Urinary bladder (tissue), 3 donors: ENCODE measurements around the gene CLUL1.

GRCh38 chr18:111208-111367 lies 47.3 kb upstream of the USP14 start:
- PRO-cap, result no peak
- RAMPAGE, long total RNA, result no peak

GRCh38 chr18:213294-214497 lies 54.2 kb downstream of the THOC1 start:
- PRO-cap, result no peak
- RAMPAGE, long total RNA, result no peak

GRCh38 chr18:217425-217910 lies 50.4 kb downstream of the THOC1 start:
- PRO-cap, result no peak
- RAMPAGE, long total RNA, result no peak

DNA sequence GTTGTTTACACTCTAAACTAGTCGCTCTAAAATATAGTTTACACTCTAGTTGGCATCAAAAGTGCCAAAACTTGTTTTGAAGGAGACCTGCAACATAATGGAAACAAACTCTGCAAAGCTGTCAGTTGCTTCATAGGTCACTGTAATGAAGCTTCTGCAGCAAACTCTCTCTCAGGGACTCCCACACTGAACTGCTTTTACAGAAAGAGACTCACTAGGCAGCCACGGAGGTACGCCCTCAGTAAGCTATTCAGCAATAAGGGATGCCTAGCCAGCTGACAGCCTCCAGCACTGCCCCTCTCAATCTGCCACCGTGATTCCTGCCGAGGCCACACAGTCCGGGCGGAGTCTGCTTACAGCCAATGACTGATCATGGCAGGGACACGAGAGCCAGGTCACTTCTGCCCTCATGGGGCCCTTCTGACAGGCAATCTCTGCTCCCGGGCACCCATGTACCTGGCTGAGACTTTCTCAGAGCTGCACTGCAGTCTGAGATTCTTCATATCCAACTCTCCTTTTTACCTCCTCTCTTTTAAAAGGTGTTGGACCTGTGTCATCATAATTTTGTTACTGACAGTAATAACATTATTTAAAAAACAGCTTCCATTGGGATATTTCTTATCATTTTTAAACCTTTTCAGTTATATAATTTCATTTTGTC lies 51.0 kb downstream of the COLEC12 start:
- PRO-cap, result no peak
- RAMPAGE, long total RNA, result no peak

DNA sequence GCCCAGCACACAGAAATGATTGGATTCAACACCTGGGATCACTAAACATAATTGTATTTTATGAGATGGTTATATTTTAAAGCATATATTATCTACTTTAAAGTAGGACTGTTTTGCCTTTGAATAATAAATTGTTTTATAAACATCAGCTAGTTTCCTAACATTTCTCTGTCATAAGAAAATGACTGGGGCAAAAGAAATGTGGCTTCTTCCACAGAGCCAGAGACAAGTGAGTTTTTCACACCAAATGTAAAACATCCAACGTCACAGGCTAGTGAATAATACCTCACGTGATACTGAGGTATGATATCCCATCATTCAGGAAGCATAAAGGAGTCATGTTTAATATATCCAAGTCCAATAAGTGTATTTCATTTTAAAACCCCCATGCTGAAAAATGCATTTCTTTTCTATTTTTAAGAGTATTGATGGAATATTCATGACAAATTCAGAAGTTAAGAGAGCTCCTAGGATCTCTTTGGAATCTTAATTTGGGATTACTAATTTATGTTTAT lies 5.9 kb downstream of the COLEC12 start:
- PRO-cap, result unidirectional peak, minus-strand start at position 231 of the sequence
- RAMPAGE, long total RNA, result no peak

- PRO-cap, result no peak
- RAMPAGE, long total RNA, result no peak
Measured at GRCh38 chr18:596667-597565, at the start of gene CLUL1. CLUL1 (plus strand) TSS chr18:596988.

DNA sequence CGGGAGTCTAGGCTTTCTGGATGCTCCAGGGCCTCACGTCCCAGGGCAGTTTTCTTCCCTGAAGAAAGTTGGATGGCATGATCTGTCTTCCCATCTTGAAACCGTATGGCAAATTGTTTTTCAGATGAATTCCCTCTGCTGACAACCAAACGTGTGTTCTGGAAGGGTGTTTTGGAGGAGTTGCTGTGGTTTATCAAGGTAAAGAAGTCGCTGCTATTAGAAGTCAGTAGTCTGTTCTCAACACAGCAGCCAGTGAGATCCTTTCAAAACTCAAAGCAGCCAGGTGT lies 2.0 kb downstream of the TYMS start:
- PRO-cap, result no peak
- RAMPAGE, long total RNA, result no peak

GRCh38 chr18:666044-666326 lies 8.5 kb downstream of the TYMS start:
- PRO-cap, result no peak
- RAMPAGE, long total RNA, result no peak

DNA sequence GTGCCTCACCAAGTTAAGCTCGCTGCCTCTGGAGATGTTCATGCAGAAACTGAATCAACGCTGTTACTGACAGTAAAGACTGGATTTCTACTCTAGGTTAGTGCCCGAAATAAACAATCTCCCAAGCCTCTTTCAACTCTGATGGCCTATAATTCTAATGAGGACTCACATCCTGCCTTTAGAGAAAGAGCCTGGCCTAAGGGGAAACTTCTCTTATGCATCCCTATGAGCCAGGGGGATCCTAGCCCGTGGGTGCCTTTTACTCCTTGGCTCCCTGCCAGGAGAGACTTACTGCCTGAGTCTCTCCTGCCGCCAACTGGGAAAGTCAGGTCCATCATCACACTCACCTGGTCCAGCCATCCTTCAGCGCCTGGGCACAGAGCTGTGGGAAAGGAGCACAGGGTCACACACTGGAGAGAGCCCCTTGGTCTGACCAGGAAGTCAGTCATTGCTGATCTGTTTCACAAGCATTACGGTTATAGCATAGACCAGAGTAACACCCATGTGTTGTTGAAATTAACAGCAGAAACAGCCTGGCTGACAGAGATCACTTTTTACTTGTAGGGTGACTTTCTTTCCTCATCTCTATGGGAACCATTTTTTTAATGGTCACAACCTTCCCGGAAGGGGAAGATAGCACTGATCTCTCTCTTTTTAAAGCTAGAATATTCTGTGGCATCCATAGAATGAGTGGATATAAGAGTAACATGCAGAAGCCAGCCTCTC lies 24.0 kb downstream of the ENOSF1 start:
- PRO-cap, result no peak
- RAMPAGE, long total RNA, result no peak

GRCh38 chr18:797956-798523 lies 14.0 kb downstream of the YES1 start:
- PRO-cap, result no peak
- RAMPAGE, long total RNA, result no peak

DNA sequence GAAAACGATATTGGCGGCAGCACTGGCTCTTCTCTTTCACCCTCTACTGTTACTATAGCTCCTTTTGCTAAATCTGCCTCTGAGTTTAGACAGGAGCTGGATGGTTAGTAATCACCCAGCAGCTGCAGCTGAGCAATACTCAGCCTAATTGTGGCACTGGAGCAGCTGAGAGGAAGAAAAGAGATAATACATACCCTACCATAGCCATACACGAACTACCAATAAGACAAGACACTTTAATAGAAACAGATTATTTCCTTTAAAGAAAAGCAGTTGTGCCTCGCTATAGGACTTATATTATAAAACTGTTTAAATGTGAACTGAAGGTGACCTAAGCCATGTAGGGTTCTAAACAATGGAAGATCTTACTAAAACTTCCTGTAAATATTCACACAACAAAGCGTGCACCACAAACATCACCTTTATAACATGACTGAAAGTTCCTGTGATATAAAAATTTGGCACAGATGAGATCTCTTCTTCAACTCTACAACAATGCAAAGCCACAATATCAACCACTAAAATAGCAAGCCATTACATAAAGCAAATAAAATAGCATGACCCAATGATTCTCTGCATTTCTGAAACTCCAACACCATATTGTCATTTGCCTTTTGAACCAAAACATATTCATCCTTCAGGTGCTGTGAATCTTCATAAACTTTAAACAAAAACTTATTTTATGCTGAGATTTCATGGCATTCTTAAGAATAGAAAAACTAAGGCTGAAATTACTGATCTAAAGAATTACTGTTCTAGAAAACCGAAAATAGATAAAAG lies 3.6 kb downstream of the YES1 start:
- PRO-cap, result no peak
- RAMPAGE, long total RNA, result no peak

DNA sequence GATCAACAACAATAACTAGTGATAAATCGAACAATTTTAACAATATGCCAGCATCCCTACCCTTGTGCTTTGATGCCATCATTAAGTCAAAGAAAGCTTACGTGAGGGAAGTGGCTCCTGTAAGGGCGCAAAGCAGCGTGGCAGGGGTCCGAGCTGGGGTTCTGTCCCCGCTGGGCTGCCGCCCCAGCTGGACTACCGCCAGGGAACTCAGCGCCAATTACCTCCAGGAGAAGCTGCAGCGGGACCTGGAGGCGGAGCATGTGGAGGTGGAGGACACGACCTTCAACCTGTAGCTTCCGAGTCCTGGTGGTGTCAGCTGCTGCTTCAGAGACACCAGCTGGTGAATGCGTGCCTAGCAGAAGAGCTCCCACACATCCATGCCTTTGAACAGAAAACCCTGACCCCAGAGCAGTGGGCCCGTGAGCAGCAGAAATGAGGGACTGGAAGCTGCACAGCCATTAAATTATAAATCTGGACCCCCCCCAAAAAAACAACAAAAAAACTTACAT lies 20.0 kb upstream of the YES1 start:
- PRO-cap, result unidirectional peak, plus-strand start at position 340 of the sequence
- RAMPAGE, long total RNA, result no peak

DNA sequence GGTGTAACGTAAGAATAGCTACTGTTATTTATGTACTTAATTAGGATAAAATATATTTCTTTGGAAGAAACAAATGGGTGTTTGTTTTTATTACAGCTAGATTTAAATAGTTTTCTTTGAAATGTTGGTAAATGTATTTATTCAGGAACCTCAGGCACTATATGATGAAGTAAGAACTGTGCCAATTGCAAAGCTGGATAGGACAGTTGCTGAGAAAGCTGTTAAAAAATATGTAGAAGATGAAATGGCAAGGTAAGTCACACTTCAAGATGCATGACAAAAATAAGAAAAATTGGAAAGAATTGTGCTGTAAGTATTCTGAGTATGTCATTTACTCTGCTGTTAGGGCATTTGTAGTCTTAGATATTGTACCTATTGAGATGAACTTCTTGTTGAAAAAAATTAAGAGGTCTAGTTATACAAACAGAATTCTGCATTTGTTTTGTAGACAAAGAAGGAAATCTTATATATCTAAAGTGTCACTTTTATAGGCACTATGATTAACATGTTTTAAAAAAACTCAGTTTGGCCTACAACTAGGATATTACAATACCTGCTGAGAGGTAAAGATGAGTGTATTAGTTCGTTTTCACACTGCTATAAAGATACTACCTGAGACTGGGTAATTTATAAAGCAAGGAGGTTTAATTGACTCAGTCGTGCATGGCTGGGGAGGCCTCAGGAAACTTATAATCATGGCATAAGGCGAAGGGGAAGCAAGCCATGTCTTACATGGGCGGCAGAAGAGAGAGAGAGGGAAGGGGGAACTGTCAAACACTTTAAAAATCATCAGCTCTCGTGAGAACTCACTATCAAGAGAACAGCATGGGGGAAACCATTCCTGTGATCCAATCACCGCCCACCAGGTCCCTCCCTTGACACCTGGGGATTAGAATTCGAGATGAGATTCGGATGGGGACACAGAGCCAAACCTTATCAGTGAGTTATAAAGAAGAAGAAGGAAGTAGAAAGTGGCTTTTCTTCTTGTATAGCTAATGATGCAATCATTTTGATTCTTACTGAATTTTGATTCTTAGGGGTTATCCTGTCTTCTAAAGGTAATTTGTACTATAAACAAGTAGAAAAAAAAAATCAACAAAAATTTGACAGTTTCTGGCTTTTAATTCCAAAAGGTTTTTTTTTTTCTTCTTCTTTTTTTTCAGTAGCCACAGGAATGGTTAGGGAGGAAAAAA lies 51.1 kb downstream of the SMCHD1 start:
- PRO-cap, result no peak
- RAMPAGE, long total RNA, result no peak

- PRO-cap, result no peak
- RAMPAGE, long total RNA, result no peak
Measured at GRCh38 chr18:2730771-2731502, 75.4 kb downstream of the SMCHD1 start.

DNA sequence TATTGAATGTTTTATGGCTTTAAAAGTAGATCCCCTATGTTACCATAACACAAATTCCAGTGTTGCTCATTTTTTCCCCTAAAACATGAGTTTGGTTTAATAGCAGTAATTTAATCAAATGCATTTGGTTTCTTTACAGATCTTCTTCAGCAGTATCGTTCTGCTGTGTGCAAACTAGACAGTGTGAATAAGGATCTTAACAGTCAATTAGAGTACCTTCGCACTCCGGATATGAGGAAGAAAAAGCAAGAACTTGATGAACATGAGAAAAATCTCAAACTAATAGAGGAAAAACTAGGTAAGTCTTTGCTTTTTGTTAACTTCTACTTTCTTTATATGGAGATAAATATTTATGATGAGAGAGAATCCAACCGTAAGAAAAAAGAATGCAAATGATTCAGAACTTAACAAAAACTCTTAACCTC lies 51.0 kb upstream of the EMILIN2 start:
- PRO-cap, result no peak
- RAMPAGE, long total RNA, result no peak

DNA sequence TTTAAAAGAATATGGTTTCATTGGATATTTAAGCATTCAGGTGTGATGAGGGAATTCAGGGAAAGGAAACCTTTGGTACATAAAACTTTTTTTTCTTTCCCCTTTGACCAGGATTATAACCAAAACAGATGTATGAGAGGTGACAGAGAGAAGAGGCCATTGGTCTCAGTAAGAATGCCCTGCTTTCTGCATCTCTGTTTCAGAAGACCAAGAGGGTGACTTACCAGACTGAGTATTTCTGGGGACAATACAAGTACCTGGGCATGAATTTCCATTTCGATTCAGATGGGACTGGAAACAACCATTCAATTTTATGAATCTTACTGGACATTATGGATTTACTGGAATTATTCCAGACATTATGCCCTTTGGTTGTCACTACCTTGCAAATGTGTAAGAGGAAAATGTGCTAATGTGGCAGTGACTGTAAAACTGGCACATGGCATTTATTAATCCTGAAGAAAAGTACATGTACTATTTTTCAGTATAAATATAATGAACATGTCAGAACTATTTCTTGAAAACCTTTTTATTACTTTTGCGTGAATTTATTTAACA lies 44.3 kb upstream of the EMILIN2 start:
- PRO-cap, result no peak
- RAMPAGE, long total RNA, result no peak

GRCh38 chr18:2855310-2856360 lies 8.8 kb downstream of the EMILIN2 start:
- PRO-cap, result no peak
- RAMPAGE, long total RNA, result no peak

DNA sequence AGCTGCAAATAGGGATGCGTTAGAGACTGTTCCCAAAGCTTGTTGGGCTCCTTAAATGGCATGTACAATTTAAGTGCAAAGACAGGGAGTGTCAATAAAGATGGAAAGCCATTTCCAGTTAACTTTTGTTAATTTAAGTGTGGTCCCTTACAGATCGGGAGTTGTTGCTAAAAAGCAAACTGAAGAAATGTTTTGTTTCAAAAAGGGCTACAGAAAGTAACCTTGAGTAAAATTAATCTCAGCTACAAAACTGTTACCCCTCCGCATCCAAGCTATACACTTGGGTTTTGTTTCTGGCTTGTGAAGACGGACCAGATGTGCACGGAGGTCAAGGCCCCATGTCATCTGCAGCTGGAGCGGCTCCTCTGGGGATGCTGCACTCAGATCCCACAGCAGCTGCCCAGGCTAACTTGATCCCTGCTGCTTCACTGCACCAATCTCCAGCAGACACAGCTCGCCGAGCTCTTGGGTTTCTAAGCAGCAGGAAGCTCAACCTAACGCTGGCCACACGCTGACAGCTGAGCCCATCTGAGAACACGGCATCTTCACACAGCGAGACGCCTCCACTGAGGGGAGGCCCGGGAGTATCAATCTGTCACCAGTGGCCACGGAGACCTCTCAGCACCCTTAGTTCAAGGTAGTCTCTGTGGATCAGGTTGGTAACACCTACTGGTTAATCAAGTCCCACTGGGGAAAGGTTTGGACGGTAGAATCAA lies 67.3 kb downstream of the EMILIN2 start:
- PRO-cap, result no peak
- RAMPAGE, long total RNA, result no peak

DNA sequence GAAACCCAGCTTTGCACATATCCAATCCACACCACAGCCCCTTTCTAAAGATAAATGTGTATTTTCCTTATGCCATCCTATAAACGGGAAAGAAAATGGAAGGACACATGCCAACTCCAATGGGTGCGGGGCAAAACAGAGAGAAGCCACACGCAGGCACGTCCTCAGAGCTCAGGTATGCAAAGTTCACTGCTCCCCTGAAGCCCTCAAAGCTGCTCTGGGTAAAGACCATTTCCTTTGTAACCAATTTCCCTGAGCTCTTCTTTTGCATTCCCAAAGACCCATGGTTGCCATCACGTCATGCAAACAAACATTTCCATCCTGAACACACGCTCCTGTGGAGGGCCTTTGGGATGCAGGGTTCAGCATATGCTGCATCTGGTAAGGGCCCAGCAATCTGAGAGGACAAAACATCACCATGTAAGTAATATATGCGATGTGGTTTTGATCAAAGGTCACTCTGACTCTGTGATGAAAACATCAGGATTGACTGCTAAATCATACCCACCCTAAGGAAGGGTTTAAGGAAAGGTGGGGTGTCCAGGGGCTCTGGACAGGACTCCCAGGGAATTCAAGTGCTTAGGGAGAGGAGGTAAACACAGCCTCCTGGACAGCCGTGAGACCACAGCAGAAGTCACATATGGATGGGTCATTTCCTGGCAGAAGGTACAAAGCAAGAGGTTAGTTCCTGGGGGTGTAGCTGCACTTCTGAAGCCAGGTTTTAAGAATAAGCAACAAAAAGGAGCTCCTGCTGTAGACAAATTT lies 69.5 kb downstream of the EMILIN2 start:
- PRO-cap, result no peak
- RAMPAGE, long total RNA, result no peak

GRCh38 chr18:2970323-2970732 lies 42.6 kb downstream of the LPIN2 start:
- PRO-cap, result no peak
- RAMPAGE, long total RNA, result no peak